Placental epithelial cell (primary cell): ENCODE measurements around a stretch of chr21.

GRCh38 chr21:16180723-16181644 is 451.2 kb downstream of the USP25 start:
- CAGE, long polyA plus RNA: no peak

DNA sequence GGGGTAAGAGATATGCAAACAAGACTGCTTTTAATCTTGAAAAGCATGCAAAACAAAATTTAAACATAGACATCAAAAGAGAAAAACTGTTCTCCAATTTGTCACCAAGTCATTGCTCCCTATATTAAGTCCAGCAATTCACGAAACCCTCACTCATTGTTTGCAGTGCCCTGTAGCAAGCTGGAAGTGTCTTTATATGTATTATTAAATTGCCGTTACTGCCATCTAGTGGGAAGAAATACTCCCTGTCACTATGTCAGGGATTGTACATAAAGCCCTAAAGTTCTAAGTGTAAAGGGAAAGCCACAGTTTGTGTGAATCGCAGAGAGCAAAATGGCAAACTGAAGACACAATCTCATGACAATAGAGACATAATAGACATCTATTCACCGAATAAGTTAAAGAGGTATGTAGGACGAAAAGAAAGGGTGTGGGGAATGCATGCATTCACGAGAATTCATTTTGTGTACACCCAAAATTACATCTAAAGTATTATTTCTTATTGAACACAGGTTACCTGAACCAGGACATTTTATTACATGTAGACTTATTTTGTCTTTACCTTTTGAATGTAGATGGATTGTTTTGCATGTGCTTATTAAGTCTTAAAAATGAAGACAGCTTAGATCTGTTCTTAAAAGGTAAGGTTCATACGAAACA is 600.7 kb downstream of the USP25 start:
- CAGE, long polyA plus RNA: no peak

DNA sequence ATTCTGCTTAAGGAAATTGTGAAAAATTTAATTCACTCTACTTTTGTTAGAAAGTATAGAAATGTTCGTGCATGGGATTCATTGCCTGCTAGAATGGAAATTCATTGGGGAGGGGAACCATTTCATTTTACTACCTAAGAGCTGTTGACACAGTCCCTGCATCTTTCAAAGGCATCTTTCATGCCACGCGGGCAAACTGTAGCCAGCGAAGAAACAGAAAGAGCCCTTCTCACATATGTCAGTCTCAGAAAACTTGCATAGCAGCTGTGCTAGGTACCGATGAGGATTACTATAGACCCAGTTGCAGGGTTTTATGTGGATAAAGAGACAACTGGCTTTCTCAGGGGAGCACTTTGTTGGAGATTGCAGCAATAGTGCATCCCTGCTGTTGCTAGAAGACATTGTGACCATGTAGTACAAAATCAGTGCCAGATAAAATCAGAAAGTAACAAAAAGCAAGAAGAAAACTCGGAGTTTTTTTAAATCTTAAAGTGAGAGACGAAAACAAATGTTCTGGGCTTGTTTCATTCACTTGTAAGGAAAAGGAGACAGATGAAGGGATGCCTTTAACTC is 803.9 kb downstream of the USP25 start:
- CAGE, long polyA plus RNA: no peak

GRCh38 chr21:16534969-16535612 is 805.3 kb downstream of the USP25 start:
- CAGE, long polyA plus RNA: no peak

DNA sequence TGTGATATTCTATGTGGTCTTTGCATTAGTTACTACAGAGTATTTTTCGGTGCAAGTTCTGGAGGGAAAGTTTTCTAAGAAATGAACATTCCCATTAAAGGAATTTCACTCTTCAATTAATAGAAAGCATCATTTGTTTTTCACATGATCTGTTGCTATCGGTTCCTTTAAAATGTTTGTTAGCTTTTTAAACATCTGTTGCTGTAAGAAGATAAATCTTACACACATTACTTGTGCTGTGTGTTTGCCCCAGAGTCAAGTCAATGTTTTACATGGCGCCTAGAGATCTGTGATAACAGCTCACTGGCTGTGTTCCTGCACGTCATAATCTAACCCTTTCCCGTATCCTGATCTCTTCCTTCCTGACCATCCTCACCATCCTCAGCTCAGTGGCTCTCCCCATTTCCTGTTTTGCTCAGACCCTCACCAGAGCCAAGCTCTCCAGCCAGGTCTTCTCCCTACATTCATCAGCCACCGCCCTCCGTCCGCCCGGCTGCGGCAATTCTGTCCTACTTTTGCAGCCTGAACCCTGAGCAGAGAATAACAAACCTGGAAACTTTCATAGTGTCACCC is 824.6 kb downstream of the USP25 start:
- CAGE, long polyA plus RNA: no peak

DNA sequence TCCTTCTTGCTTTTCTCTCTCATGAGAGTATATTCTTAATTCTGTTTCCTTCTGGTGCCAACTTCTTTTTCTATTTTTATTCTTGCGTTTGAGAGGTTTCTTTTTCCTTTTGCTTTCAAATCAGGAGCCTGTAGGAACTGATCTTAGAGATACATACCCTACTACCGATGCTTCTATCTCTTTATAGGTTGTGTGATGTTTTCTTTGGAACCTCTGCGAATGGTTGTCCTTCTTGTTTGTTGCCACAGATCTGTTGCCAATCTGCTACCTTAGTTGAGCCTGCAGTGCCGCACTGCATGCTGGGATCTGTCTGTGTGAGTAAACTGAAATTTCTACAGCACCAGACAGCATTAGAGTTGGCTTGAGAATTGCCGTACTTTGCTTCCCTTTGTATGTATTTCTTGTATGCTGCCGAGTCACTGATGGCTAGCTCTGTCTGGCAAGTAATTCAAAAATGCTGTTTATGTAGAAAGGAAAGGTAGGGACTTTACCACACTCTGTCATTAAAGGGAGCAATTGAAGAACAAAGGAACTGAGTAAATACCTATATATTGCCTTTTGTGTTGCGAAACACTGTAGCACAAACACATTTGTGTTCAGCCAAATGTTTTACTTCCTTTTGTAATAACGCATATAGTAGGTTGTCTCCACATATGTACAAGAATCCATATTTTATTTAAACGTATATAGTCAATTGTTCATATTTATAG is 857.3 kb downstream of the USP25 start:
- CAGE, long polyA plus RNA: no peak

DNA sequence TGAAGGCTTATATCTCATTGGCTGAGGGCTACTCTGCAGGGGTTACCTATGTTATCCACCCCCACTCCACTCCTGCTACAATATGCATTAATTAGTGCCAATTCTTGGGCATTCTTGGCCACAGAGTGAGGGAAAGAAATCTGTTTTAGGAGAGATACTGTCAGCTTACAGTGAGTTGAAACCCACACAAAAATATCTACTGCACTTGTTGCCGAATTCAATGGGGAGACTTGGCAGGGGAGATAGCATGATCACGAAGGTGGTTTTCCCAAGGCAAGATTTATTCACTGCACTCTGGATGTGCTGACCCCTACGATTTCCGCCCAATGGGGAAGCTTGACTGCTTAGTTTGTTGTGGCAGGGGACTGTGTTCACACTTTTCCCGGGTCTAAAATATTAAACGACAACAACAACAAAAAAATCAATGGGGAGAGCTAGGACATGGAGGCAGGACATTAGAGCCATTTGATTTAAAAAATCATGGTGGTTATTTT is 794.0 kb upstream of the CXADR start:
- CAGE, long polyA plus RNA: no peak

DNA sequence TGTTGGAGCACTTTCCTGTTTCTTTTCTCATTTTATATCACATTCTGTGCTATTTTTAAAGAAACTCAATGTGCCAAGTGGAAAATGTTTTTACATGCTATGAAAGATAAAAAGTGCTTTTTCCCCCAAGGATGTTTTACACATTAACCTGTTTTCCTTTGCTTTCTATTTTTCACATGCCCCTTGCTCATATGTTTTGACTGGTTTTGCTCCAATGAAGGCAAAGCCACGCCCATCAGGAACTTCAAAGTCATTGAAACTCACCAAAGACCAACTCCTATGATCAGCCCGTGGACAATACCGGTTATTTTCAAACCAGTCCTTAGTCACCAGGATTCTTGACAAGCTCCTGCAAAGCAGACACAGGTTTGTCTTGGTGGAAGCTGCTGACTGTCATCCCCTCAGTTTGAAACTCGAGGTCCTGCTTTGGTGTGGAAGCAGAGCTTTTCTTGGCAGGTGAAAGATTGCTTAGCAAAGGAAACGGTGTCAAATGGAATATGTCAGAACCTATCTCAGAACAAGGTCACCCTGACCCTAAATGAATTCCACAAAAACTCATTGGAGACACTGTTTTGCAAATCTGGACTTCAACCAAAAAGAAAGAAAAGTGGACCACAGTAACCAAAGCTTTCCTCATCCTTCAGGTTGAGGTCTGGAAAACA is 384.7 kb upstream of the CXADR start:
- CAGE, long polyA plus RNA: no peak

- CAGE, long polyA plus RNA: no peak
Measured at GRCh38 chr21:17463296-17463776, 49.5 kb upstream of the CXADR start.

- CAGE, long polyA plus RNA: no peak
Measured at GRCh38 chr21:18759992-18760749, 356.6 kb upstream of the TMPRSS15 start.

DNA sequence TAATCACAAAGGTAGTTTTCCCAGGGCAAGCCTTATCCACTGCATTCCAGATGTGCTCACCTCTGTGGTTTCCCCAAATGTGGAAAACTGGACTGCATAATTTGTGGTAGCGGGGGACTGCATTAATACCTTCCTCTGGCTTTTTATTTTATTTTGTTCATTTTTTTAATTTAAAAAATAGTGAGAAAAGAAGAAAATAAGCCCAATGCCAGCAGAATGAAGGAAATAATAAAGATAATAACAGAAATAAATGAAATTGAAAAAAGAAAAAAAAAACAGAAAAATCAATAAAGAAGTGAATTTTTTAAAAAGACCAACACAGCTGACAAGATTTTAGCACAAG is 941.6 kb upstream of the TMPRSS15 start:
- CAGE, long polyA plus RNA: no peak

GRCh38 chr21:21463447-21464052 is 465.3 kb downstream of the NCAM2 start:
- CAGE, long polyA plus RNA: no peak

DNA sequence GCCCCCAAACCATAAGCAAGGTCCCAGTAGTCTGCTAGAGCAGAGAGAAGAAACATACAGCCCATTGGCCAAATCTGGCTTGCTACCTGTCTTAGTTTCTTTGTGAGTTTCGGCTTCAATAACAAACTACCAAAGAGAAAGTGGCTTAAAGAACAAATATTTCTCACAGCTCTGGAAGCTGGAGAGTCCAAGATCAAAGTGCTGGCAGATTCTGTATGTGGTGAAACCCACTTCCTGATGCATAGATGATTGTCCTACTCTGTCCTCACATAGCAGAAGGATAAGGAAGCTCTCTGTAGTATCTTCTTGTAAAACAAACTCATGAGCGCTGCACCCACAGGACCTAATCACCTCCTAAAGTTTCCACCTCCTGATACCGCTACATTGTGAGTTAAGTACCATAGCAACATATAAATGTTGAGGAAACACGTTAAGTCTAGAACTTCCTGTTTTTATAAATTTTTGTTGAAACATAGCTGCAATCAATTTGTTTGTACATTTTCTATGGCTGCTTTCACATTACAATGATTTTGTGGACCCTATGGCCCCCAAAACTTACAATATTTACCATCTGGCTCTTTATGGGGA is 1423.2 kb downstream of the NCAM2 start:
- CAGE, long polyA plus RNA: no peak

DNA sequence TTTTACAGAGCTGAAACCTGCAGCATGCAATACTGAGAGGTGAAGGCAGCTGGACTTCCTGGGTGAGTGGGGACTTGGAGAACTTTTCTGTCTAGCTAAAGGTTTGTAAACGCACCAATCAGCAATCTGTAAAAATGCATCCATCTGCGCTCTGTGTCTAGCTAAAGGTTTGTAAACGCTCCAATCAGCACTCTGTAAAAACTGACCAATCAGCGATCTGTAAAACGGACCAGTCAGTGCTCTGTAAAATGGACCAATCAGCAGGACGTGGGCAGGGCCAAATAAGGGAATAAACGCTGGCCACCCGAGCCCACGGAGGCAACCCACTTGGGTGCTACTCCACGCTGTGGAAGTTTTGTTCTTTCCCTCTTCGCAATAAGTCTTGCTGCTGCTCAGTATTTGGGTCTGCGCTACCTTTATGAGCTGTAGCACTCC is 1750.5 kb downstream of the MRPL39 start:
- CAGE, long polyA plus RNA: no peak

DNA sequence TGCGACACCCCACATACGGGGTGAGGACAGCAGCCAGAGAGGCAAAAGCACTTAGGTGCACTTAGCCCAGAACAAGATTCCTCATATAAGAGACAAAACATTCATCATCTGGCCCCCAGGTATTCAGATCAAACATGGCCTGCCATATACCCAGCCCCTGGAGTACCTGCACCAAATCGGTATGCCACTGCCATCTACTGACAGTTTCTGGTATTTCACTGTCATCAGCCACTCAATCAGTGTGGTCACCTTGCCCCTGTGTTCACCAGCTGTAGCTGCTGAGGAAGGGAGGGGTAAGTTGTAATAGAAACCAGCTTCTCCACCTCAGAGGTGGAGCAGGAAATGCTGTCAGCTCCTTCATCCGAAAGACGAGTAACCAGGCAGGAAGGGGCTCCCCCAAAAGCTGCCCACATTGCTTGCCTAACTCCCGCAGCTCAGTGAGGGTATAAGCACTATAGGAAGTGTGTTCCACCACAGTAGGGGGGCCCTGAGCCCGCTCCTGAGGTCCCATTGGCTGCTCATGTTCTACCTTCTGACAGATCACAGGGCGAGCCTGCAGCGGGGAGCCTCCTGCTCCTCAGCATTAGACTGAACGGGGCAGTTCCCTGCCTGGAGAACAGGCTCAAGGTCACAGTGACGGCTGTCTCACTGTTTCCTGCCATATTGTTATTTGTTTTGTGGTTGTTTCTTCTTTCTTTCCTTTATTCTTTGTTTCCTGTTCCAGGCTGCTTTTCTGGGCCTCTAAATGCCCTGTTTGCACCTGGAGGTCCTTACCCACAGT is 1638.5 kb downstream of the MRPL39 start:
- CAGE, long polyA plus RNA: no peak

DNA sequence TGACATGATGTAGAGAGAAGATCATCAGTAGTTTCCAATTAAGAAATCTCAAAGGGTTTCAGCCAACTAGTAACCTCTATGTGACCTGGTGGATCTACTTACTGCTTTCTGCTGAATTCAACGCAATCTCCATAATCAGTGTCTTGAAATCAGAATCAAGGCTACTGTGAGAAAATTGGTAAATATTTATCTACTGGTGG is 872.7 kb downstream of the MRPL39 start:
- CAGE, long polyA plus RNA: no peak

GRCh38 chr21:25424658-25424927 is 182.7 kb downstream of the MRPL39 start:
- CAGE, long polyA plus RNA: no peak

DNA sequence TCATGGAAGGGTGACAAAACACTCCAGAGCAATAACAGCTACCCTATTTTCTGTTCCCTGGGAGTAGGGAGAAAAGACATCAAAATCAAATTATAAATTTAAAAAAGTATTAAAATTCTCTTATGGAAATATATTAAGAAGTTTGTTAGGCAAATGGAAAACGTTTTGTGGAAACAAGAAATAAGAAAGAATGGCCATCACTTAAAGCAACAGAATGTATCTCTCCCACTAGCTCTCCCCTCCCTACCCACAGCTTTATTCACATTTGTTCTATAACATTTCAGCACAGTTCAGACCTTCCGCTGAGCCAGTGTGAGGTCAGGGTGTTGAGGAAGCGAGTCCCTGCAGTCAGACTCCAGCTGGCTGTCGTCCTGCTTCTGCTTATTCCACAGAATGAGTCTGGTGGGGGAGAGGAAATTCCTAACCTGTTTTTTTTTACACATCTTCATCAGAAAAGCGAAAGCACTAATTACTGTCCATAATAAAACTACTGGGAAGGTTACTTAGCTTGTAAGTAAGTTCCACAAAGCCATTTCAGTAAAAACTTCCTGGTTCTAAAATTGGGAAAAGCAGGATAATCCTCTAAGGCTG is 39.1 kb downstream of the MRPL39 start:
- CAGE, long polyA plus RNA: no peak

GRCh38 chr21:25640187-25640712 is 1.2 kb downstream of the JAM2 start:
- CAGE, long polyA plus RNA: no peak

GRCh38 chr21:25645279-25645698 is 6.2 kb downstream of the JAM2 start:
- CAGE, long polyA plus RNA: no peak